Penis (tissue), 1 donor: ENCODE measurements around a stretch of chr1.

GRCh38 chr1:18922000-18923099 is 20.0 kb upstream of the ALDH4A1 start:
- PRO-cap: no peak

- PRO-cap: no peak
Observed at GRCh38 chr1:18941827-18942259, 14.6 kb downstream of the IFFO2 start.

- PRO-cap: bidirectional peak, plus-strand start at chr1:18952309, minus-strand start at chr1:18952084
Observed at GRCh38 chr1:18951317-18952612, 4.7 kb downstream of the IFFO2 start.

GRCh38 chr1:18957236-18957562 is 723 bp upstream of the IFFO2 start:
- PRO-cap: no peak

DNA sequence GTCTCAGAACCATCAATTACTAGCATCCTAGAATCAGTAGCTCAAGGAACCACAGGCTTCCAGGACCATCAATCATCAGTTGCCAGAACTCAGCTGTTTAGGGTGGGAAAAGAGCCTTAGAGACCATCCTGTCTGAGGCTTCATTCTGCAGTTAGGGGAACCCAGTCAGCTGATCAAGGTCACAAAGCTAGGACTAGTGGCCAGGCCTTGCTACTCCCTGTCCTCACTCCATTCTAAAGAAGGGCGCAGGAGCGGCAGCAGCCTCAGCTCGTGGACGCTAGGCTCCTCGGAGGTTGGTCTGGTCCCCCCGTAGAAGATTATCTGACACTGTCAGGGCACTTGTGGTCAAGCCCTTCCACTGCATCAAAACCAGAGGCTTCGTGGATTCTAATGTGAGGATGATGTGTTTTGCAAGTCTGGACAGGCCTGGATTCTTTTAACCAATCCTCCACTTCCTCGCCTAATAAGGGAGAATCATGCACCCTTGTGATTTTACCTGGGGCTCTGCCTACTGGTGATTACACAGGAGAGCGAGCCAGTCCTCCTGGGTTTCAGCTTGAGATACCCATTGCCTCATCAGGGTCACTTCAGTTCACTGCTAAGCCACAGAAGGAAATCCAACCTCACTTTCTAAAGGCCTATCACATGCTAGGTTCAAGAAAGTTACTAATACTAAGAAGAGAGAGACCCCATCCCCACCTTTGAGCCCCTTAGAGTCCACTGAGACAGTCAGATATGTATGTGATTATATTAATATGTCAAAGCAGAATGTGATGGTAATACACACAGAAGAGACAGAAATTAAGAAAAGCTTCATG is 41.8 kb upstream of the IFFO2 start:
- PRO-cap: no peak

GRCh38 chr1:19119945-19120577 is 90.0 kb downstream of the UBR4 start:
- PRO-cap: no peak

- PRO-cap: no peak
Observed at GRCh38 chr1:19125937-19126191, 84.2 kb downstream of the UBR4 start.

DNA sequence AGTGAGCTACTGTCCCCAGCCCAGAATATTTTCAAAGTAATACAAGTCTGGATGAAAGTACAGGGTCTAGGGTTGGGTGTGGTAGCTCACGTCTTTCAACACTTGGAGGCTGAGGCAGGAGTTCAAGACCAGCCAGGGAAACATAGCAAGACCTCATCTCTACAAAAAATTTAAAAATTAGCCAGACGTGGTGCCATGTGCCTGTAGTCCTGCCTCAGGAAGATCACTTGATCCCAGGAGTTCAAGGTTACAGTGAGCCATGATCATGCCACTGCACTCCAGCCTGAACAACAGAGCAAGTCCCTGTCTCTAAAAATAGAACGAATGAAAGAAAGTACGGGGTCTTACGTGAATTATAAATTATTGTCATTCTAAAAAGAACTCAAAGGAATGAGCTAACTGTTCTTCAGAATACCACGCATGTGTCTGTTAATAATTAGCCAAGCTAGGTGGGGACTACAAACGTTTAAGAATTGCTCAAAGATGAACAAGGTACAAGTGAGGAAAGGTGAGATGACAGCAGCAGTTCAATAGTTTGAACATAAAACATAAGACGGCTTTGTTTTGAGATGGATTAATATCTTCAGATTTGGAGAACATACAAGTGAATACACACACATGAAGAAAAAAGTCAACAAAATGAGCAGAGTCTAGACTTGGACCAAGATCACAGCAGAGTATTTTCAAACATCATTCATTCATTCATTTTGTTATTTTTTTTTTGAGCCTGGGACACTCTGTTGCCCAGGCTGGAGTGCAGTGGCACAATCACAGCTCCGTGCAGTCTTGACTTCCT is 79.7 kb downstream of the UBR4 start:
- PRO-cap: no peak

GRCh38 chr1:19156672-19157031 is 53.4 kb downstream of the UBR4 start:
- PRO-cap: no peak

GRCh38 chr1:19160397-19161336 is 49.4 kb downstream of the UBR4 start:
- PRO-cap: no peak

GRCh38 chr1:19162386-19162815 is 47.7 kb downstream of the UBR4 start:
- PRO-cap: no peak

DNA sequence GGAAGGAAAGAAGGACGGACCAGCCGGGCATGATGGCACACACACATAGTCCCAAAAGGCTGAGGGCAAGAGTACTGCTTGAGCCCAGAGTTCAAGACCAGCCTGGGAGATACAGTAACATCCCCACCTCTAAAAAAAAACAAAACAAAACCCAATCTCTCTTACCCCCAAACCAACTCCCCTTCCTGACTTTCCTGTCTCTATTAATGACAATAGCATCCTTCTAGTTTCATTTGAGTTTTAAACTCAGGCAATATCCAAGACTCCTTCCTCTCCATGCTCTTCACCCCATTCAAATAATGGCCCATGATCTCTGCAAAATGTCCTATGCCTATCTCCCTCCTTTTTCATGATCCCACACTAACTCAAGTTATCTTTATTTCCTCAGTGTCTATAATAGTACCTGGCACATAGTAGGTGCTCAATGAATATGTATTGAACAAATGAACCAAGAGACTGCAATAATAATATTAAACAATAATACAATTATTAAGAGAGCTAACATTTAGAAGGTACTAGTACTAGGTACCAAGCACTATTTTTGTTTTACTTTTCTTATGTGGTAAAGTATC is 28.7 kb downstream of the UBR4 start:
- PRO-cap: no peak

DNA sequence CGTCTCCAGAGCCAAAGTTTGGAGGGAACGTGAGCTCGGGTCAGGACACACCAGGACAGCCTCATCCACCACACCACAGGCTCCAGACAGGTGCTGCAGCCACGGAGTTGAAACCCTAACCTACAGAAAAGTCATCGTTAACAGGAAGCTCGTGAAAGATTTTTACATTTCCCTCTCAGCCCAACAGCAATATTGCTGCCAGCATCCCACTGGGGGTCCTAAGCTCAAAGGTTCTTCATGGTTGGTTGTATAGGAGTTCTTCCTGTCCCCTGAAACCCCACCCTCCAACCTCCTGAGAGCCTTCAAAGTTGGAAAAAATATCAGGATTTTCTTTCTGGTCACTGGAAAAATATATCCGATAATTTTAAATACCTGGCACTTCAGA is 11.0 kb downstream of the EMC1 start:
- PRO-cap: no peak

DNA sequence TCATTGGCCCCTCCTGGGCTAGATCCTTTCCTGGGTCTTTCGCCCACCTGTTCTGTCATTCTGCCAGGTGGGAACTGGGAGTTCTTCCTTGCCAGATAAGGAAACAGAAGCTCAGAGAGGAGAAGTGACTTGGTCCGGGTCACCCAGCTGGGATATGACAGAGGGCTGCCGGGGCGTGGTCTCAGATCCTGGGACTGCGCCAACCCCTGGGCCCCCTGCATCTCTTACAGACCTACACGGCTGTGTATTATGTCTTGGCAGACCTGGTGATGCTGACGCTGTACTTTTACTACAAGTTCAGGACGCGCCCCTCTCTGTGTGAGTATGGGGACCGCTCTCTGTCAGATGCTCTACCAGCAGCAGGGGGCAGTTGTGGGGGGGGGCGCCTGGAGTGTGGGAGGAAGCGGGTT is 13.1 kb downstream of the SLC66A1 start:
- PRO-cap: no peak

GRCh38 chr1:19344338-19344908 is 32.3 kb downstream of the SLC66A1 start:
- PRO-cap: no peak

DNA sequence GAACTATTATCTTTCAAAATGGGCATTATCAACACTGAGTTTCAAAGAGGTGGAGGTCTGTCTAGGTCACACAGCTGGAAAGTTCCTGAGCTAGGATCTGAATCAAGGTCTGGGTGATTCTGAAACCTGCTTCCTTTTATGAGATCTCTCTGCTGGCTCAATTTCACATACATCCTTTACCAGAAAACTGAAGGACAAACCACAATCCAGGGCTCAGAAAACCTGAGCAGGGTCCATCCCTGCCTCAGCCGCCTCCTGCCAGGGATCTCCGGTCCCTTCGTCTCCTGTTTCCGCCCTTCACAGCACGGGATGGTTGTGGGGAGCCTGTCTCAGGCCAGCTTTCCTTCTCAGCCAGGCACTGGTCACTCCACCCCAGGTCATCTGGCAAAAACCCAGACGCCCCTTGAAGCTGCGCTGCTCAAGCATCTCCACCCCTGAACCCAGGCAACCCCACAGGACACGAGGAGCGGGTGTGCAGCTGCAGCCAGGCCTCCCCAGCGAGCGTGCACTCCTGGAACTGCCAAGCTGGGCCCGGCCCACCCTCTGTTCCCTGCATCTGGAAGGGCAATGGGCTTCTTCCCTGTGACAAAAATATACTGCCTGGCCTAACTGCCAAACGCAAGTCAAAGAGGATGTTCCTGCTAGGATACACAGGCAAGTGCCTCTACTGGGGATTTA is 39.6 kb downstream of the SLC66A1 start:
- PRO-cap: no peak

- PRO-cap: no peak
Observed at GRCh38 chr1:19352503-19353322, 40.6 kb downstream of the SLC66A1 start.

DNA sequence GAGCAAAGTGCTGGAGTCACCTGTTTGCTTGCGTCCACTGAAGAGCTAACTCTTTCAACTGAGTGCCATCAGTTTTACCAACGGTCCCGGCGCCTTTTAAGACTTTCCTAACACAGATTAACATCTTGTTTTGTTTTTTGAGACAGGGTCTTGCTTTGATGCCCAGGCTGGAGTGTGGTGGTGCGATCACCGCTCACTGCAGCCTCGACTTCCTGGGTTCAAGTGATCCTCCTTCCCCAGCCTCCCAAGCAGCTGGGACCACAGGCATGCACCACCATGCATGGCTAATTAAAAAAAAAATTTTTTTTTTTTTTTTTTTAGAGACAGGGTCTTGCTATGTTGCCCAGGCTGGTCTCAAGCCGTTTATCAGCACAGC is 50.8 kb downstream of the SLC66A1 start:
- PRO-cap: no peak

GRCh38 chr1:19369758-19370233 is 57.7 kb downstream of the SLC66A1 start:
- PRO-cap: no peak

DNA sequence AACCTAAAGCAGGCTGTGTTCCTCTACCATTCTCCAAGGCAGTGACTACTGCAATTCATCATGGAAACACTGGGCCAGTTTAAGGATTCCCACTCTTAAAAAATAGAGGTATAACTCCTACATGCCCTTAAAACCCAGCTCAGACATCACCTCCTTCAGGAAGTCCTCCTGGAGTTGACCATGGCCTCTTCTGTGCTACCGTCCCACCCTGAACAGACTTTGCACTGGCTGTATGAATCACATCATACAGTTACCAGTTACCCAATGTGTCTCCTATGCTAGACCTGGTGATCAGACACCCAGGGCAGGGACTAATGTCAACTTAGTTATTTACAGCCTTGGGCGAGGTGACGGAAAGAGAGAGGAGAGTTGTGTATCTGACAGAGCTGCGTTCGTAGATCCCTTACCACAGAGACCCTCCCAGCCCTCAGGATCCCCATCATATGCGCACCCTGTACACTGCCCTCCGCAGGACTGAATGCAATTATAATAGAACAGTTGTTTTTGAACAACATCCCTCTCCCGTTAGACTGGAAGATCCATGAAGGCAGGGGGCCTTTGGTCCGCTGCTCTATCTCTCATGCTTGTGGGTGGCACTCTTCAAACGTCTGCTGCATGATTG is 72.7 kb downstream of the SLC66A1 start:
- PRO-cap: no peak